Pericardium (tissue), 1 donor: ENCODE data around the genes DLGAP5 and TBPL2.

DNA sequence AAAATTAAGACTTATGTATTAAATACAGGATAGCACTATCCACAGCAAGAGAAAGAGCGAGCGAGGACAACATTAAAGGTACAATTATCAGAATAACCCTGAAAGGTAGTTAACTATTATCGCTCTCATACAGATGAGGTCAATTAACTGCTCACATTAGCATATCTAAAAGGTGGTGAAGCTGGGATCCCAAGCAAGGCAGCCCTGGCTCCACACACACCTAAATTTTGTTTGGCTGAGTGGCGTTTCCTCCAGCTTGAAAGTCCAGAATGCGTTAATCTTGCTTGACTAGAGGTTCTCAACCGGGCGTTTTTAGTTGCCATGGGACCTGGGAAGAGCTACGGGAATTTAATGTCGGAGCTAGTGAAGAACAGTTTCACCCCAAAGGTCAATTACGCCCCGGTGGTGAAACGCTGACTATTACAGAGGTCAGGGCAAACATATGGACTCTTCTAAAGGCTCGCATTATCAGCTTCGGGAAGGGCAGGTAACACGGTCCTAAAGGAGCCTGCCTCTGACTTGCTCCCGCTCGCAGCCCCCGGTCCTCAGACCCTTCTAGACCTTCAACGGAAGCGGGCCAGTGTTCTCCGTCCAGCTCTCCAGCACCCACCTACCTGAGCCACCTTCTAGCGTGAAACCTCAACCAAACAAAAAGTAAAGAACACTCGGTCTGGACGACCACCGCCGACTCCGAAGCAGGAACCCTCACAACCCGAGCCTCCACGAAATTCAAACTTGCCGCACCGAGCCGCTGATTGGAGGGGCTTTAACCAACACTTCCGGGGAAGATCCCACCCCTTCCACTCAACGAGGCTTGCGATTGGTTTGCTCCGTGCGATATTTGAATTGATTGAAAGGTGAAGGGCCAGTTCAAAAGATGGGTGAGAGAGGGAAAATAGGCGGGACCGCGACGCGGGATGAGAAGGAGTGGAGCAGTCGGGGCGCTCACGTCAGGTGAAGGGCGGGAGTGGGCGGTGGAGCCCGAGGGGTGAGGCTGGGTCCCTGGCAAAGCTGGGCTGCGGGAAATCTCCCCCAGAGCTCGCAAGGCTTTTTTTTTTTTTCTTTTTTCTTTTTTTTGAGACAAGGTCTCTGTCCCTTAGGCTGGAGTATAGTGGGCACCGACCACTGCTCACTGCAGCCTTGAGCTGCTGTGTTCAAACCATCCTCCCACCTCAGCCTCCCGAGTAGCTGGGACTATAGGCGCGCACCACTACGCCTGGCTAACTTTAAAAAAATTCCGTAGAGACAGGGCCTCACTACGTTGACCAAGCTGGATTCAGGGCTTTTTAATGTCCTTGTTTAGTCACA is at the start of gene DLGAP5:
DLGAP5 (minus strand) TSS at position 737 of the 1,308 bp plus-strand sequence.
- RRBS: 3% methylated on average over 4 of the region's 57 CpGs

DNA sequence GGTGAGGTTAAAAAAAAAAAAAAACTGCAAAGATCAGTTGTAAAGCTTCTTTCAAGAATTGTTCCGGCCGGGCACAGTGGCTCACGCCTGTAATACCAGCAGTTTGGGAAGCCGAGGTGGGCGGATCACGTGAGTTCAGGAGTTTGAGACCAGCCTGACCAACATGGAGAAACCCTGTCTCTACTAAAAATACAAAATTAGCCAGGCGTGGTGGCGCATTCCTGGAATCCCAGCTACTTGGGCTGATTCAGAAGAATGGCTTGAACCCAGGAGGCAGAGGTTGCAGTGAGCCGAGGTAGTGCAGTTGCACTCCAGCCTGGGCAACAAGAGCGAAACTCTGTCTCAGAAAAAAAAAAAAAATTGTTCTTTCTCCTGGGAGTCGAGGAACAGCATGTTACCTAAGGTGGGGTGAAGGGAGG is 13.8 kb downstream of the FBXO34 start:
- RRBS: no CpG with 5 or more reads among the region's 11 CpGs

DNA sequence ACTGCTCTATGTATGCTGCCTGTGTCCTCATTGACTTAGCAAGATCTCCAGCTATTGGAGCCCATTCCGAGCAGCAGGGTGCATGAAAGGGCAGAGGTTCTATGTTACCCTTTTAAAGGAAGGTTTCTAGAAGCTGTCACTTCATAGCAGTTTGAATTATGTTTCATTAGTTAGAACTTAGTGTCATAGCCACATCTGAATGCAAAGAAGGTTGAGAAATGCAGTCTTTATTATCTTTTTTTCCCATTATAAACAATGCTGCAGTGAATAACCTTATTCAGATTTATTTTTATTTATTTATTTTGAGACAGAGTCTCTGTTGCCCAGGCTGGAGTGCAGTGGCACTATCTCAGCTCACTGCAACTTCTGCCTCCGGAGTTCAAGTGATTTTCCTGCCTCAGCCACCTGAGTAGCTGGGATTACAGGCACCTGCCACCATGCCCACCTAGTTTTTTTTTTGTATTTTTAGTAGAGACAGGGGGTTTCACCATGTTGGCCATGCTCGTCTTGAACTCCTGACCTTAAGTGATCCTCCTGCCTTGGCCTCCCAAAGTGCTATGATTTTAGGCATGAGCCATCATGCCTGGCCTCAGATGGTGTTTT is 19.4 kb downstream of the FBXO34 start:
- RRBS: no CpG with 5 or more reads among the region's 3 CpGs

- RRBS: 14% methylated on average over 4 of the region's 35 CpGs
Measured at GRCh38 chr14:55440315-55440841, at the start of gene TBPL2. TSS of gene TBPL2 (minus strand) at chr14:55440616.

GRCh38 chr14:55611738-55612614 is 32.0 kb downstream of the KTN1 start:
- RRBS: no CpG with 5 or more reads among the region's 6 CpGs

- RRBS: no CpG with 5 or more reads among the region's 4 CpGs
Measured at GRCh38 chr14:55617748-55618252, 37.8 kb downstream of the KTN1 start.

DNA sequence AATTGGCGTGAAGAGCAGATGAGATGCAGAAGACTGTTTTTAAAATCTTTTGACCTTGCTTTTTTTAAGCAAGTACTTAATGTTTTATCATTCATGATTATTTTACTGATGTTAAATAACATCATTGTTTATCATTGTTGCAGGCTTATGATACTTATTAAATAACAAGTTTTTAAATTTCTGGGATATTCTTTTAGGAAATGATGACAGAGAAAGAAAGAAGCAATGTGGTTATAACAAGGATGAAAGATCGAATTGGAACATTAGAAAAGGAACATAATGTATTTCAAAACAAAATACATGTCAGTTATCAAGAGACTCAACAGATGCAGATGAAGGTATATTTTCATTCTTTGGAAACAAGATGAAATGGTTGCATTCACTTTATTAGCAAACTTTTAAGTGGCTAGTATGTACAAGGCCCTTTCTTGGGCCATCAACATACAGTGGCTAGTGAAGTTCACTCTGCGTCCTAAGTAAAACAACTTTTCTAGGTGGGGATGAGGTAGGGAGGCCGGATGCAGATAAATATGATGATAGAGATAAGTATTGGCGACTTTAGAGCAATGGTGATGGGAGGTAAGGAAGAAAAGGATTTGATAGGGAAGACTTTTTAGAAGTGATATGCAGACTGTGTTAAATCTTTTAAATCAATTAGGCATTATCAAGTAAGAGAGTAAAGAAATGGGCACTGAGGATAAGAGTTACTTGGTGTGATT is 49.9 kb downstream of the KTN1 start:
- RRBS: no CpG with 5 or more reads among the region's 5 CpGs

GRCh38 chr14:56126594-56127597 is 8.7 kb downstream of the PELI2 start:
- RRBS: no CpG with 5 or more reads among the region's 9 CpGs

DNA sequence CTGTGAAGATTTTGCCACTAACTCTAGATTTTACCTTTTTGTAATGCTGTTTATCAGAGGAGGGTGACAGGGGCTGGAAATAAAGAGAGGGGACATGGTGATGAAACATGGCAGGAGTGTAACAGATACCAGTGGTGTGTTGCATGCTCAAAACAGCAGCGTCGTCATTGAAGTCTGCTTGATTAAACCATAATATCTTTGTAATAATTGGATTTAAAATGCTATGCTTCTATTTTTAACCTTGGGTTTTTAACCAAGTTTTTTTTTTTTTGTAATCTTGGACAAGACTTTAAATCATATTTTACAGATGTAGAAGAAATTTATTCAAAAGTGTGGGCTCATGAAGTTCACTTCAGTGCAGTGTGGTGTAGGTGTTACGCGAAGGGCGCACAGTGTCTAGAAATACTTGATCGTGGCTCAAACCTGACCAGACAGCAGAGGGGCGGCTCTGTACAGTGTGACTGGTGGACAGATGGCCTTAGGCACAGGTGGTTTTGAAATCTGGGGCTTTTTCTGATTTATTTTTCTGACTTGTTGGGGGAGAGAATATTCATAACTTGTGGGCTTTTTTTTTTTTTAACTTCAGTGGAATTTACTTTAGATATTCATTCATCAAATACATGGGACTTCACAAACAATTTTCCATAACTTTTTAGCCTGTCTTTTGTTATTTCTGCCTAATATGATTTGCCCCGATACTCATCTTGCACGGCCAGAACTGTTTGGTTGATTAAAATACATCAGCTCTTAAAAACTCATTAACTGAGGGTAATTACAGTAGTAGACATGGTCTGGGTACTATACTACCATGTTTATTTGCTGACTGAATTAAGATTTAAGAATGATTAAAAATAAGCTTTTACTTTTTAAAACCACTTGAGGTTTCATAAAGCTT is 179.2 kb downstream of the PELI2 start:
- RRBS: no CpG with 5 or more reads among the region's 9 CpGs

DNA sequence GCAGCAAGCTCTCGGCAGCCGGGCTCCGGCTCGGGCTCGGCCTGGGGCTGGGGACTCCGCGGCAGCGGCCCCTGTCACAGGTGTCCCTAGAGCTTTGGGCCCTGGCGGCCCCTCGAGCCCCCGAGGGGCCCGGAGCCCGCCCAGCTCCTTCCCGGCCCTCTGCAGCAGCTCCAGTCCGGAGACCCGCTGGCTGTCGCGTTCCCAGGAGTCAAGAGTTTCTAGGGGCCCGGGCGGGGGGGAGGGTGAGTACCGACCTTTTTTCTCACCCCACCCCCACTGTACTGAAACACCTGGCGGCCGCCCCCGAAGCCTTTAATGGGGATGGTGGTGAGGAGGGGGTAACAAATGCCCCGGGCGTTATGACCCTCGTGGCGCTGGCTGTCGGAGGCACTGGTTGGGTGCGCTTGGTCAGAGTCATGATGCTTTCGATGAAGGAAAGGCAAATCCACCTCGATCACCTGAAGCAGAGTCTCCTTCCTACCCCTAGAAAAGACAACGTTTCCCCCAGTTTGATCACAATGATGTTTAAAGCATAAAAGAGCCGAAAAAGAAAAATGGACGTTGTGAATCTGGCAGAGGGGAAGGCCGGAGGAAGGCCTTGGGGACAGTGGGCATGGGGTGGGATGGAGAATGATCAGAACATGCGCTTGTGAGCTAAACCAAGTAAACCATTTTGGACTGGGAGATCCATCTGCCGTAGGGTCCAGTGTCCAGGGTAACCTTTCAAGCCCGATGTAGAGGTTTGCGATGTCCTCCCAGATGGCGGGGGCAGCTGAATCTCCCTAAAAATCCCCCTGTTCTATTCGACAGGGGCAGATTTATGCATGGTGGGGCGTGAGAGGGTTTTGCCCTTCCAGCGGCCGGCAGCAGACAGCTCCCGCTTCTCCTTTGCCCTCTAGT is 2.0 kb upstream of the OTX2 start:
- RRBS: 6% methylated on average over 14 of the region's 46 CpGs

GRCh38 chr14:57058177-57058657 is 210.5 kb downstream of the EXOC5 start:
- RRBS: no CpG with 5 or more reads among the region's 5 CpGs

DNA sequence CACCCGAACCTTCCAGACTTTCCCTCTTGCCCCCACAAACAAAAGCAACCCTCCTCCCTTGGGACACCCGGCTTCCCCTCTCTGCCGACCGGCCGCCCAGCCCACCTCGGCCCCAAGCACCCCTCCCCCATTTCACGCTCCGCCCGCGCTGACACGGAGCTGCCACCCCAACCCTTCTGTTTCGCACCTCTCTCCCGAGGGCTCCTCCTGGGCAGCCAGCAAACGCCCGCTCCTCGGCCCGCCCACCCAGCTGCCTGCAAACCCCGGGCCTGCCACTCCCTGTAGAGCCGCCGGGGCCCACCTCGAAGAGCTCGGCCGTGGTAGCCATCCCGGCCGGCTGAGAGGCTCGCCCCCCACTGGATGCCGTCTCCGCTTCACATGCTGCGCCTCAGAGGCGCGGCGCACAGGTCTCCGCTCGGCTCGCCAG is 371 bp downstream of the EXOC5 start:
- RRBS: under 1% methylated on average over 10 of the region's 35 CpGs

DNA sequence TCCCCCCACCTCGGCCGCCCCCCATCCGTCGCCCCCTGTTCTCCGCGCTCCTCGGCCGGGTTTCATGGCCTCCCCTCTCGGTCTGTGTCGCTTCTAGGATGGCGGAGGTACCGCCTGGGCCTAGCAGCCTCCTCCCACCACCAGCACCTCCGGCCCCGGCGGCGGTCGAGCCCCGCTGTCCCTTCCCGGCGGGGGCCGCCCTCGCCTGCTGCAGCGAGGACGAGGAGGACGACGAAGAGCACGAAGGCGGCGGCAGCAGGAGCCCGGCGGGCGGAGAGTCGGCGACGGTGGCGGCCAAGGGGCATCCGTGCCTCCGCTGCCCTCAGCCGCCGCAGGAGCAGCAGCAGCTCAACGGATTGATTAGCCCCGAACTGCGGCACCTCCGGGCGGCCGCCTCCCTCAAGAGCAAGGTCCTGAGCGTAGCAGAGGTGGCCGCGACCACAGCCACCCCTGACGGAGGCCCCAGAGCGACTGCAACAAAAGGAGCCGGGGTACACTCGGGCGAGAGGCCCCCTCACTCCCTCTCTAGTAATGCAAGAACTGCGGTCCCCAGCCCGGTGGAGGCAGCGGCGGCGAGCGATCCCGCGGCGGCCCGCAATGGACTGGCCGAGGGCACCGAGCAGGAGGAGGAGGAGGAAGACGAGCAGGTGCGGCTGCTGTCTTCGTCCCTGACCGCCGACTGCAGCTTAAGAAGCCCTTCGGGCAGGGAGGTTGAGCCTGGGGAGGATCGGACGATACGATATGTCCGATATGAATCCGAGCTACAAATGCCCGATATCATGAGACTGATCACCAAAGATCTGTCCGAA is 678 bp downstream of the NAA30 start:
- RRBS: 2% methylated on average over 25 of the region's 79 CpGs

DNA sequence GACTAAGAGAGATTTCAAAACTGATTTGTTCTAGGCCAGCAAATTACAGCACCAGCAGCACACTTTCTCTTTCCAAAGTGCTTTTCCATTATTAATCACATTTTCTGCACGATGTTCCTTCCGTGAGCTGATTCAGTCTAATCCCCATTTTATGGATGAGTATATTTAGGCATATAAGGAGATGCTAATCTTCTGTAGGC is 163.3 kb downstream of the SLC35F4 start:
- RRBS: no CpG with 5 or more reads among the region's 2 CpGs

DNA sequence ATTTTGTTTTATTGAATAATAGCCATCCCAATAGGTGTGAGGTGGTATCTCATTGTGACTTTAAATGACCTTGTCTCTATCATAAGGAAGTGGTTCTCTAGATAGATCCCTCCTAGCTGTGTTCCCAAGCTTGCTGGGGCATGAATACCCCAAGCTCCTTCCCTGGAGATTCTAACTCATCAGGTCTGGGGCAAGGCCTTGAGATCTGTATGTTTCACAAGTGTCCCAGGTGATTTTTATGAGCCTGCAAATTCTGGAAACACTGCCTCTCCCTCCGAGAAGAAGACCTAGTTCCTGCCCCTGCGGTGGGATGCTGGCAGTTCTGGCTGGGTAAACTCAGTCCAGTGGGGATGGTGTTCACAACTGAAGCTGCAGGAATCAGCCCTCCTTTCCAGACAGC is 135.7 kb upstream of the SLC35F4 start:
- RRBS: no CpG with 5 or more reads among the region's 2 CpGs

DNA sequence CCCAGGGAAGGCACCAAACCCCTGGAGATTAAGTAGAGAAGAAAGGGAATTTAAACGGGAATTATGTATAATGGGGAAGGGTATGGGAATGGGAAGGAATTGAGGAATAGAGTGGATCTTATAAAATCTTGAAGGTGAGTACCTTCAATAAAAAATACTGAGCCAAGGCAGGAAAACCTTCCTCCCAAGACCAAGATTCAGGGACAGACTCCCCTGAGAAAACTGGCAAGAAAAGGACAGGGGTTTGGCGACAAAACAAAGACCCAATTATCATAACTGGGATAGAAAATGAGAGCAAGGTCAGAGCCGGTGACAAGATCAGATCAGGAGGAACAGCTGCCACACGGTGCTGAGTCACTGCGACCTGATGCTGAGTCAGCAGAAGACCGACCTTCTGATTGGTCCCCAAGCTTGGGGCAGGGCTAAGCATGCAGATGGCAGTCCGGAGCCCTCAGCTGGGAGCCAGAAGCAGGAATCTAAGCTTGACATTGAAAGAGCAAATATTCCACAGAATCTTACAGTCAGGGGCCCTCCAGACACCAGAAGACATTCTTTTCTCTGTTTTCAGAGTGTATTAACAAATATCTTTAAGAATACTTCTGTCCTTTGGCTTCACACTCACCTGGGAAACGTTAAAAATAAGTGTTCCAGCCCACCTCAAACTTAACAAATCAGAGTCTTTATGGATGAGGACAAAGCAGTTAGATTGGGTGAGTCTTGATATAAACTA is 19.1 kb upstream of the ARMH4 start:
- RRBS: no CpG with 5 or more reads among the region's 8 CpGs

DNA sequence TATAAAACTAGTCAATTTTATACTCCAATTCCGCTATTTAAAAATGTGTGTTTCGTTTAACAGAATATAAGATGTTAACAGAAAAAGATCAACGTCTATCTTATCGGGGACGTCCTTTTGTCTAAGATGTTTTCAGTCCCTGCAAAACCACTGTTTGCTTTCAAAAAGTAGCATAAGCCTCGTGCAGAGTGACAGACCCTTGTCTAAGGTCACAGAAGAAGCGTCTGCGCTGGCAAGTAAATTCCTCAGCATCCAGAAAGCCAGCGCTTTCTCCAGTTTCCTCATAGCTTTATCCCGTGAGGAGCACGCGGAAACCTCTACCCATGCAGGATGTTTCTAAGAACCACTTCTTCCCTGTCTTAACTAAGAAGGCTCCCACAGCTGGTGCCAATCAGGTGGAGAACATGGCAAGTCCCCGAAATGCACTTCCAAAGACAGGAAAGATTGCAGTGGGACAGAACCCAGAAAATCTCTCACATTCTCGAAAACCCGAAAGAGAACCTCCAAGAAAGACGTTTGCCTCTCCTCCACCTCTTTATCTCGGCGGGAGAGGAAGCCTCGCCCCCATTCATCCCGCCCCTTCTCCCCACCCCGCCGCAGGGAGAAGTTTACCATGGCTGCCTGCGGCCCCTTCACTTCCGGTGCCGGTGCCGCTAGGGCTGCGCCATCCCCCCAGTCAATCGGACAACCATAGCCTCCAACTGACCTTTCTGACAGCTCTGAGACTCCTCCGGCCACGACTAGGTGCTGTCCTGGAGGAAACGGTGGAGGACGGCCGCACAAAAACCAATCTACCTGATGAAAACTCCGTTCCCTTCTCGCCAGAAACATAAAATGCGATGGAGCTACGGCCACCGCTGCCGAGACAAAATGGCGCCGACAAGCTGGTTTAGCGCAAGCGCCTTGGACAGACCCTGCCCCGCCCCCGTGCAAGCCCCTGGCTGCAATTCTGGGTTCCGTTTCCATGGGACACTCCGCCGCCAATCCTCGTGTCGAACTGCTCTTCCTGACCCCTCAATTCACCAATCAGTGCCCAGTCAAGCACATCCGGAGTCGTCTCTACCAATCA is 772 bp upstream of the ARID4A start:
- RRBS: 3% methylated on average over 4 of the region's 52 CpGs

DNA sequence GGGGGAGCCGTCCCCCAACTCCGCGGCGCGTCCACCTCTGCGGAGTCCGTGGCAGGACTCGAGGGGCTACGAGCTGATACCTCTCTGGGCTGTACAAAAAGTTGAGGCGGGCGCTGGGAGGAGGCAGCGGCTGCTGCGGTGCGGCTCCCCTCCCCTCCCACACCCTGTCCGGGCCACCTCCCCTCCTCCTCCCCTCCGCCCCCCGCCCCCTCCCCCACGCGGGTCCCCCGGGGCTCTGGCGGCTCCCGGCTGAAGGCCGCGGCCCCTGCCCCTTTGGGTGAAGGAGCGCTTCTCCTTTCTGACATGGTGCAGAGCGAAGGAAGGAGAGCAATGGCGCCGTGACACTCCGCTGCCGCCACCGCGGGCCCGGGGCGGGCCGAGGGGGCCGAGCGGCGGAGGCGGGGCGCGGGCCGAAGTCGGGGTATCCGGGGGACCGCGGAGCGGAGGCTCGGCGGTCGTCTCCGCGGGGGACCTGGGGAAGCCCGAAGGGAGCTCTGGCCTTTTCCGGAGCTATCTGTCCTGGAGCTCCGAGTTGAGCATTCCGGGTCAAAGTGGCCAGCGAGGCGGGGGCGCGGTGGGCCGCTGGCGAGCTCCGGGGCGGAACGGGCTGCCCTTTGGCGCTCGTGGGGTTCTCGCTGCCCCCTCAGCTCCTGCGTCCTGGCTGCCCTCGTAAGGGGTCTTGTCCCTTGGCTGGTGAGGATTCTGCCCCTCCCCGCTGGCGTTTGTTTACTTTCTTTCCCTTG is 815 bp downstream of the ARID4A start:
- RRBS: 2% methylated on average over 34 of the region's 72 CpGs

GRCh38 chr14:58299742-58300385 is 1.5 kb downstream of the ARID4A start:
- RRBS: no CpG with 5 or more reads among the region's 15 CpGs

GRCh38 chr14:58329681-58330257 is 31.4 kb downstream of the ARID4A start:
- RRBS: no CpG with 5 or more reads among the region's 3 CpGs